Hair follicular keratinocyte (primary cell): Measurements from ENCODE around the gene CEP170B.

DNA sequence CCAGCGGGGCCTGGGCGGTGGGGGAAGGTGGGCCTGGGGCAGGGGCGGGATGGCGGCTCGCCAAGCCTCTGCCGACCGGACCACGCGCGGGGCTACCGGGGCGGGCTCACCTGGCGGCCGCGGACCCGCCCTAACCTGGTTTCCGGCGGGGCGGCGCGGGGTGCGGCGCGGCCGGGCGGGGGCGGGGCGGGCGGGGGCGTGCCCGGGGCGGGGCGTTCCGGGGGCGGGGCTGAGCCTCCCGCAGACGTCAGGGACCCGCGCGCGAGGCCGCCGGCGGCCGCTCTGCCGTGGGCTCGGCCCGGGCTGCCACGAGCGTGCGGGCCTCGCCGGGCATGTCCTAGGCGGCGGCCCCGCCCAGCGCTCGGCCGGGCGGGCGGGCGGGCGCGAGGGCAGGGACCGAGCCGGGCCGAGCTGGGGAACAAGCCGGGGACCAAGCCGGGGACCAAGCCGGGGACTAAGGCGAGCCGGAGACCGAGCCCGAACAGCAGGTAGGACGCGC, at the start of gene CEP170B:
Gene CEP170B, plus strand, starts transcription at position 243 of the 499 bp plus-strand sequence.
- RAMPAGE, long total RNA, result no peak

DNA sequence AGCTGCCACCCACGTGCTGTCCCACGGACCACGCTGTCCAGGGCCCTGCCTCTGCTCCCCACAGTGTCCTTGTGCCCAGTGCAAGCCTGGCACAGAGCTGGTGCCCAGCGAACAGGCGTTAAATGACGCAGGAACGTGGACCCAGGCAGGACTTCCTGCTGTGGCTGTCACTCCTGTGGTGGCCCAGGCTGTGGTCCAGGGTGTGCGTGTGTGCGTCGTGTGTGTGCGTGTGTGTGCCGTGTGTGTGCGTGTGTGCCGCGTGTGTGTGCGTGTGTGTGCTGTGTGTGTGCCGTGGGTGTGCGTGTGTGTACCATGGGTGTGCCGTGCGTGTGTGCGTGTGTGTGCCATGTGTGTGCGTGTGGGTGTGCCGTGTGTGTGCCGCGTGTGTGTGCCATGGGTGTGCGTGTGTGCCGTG, 6.8 kb downstream of the CEP170B start:
- RAMPAGE, long total RNA, result no peak

GRCh38 chr14:104926539-104926864, 1.8 kb downstream of the PLD4 start:
- RAMPAGE, long total RNA, result no peak

DNA sequence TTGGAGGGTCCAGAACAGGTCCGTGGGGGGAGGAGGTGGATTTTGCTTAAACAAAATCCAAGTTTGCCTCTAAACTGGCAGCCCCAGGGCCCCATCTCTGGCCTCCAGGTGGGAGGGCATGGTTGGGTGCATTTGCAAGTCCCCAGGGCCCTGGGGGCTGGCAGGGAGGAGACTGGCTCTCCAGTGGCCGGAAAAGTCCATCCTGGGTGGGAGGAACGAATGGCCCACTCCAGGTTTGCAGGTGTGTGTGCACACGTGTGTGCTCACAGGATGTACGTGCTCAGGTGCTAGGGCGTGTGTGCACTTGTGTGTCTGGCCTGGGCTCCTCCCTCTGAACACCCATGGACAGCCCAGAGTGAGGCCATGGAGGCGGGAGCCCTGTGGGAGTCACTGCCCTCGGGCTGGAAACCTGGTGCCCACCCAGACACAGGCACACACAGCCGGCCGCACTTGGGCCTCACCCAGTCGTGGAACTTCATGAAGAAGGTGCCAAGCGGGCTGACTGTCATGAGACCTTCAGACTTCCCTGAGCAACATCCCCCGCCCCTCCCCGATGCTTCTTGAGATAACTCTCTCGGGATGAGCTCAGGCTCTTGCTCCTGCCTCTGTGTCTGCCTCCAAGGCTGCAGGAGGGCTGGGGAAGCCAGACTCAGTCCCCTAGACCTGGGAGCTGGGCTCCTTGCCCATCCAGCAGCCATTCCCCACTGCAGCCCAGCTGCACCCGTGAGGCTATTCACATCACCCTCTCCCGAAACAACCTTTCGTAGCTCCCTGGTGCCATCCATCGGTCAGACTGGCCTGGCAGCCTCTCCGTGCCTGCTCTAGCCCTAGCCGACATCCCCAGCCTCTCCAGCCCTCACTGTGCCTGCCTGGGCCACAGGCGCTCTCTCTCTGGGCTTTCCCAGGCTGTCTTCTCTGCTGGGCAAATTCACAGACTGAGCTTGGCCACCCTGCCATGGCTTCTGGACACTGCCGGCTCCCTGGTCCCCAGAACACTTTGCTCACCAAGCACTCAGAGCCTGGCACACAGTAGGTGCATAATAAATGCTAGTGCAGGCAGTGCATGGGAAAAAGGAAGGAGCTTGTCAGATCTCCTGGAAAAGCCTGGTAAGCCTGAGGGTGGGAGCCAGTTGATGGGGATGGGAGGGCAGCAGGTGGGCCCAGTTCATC, 9.3 kb downstream of the AHNAK2 start:
- RAMPAGE, long total RNA, result no peak

- RAMPAGE, long total RNA, result no peak
Observed at GRCh38 chr14:104972937-104974049, 4.9 kb downstream of the AHNAK2 start.

GRCh38 chr14:104974050-104974383, 4.2 kb downstream of the AHNAK2 start:
- RAMPAGE, long total RNA, result no peak

- RAMPAGE, long total RNA, result no peak
Observed at GRCh38 chr14:104977080-104977483, 1.1 kb downstream of the AHNAK2 start.

DNA sequence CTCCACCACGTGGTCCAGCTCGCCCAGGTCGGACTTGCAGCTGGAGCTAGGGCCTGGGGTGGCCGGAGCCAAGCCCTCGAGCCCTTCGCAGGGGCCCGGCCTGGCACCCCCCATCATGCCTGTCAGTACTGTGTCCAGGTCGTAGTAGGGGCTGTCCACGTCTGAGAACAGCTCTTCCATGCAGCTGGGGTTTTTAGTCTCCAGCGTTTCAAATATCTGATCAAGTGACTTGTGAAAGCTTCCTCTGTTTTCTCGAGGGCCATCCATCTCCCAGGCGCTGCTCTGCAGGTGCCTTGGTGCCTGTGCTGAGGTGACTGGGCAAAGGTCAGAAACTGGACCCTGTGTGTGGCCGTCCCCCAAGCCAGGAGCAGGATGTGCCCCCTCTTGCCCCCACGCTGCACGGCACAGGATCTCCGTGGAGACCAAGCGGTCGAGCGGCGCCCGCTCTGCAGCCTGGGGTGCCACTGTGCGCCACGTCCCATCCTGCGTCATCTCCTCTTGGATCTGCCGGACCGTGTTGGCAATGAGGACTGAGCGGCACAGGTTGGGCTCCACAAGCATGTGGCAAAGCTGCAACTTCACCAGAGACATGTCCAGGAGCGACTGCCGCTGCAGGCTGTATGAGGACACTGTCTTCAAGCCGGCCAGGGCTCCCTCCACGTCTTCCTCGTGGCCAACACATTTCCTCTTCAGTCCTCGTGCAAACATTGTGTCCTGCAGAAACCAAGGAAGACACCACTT, 9.5 kb downstream of the CDCA4 start:
- RAMPAGE, long total RNA, result no peak

DNA sequence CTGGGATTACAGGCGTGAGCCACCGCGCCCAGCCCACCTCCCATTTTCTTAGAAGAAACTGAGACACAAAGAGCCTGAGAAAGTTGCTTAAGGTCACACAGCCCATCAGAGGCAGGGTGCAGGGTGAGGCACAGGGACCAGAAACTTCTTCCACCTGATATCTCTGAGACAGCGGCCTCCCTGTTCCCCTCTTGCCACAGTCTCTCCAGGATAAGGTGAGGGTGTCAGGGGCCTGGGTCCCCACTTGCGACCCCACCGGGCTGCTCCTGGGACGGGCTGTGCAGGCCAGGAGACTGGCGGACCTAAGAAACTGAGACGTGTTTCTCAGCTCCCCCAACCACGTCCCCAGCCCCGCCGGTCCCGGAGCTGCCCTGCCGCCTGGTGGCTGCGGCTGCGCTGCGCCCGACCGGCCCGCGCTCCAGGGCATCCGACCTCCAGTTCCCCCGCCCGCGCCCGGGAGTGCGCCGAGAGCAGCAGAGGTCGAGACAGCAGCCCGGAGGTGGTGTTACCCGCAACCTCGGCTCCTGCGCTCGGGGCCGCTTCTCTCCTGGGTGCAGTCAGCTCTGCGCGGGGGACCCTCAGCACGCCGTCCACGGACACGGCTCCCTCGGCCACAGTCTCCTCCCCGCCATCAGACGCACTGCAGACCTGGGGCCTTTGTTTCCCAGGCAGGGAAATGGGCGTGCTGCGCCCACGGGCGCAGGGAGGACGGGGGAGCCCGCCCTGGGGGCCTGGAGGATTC, 21.5 kb upstream of the GPR132 start:
- RAMPAGE, long total RNA, result no peak

DNA sequence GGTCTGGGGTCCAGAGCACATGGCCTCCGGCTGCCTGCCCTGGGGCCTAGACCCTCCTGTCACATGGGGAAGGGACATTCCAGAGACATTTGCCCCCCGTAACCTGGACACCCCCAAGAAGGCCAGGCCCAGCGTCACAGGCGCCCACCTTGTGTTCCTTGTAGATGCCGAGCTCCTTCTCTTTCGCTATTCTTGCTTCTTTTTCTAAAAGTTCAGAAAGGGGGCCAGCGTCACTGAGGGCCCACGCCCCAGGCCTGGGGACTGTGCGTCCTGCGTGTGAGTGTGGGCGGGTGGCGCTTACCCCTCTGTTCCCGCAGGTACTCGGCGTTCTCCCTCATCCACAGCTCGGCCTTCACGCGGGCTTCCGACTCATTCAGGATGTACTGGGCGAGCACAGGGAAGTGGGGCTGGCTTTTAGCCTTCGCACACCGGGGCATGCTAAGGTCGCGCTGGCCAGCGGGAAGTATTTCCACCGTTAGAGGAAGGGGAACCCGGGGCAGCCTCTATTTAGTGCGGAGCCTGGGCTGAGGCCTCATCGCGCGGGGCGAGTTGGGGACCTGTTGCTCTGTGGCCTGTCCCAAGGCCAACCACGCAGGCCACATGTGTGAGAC, 29.4 kb upstream of the BTBD6 start:
- RAMPAGE, long total RNA, result no peak

GRCh38 chr14:105257465-105257946, 9.2 kb downstream of the BTBD6 start:
- RAMPAGE, long total RNA, result no peak

DNA sequence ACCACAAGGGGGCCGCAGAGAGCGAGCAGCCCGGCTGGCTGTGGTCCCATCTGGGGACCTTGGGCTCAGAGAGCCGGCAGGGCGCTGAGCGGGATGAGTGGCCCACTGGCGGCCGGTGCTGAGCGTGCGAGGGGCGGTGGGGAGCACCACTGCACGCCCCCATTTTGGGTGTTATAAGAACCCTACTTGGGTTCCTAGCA, 25.9 kb upstream of the CRIP2 start:
- RAMPAGE, long total RNA, result no peak

GRCh38 chr14:105466339-105467046, 8.1 kb upstream of the CRIP2 start:
- RAMPAGE, long total RNA, result no peak

- RAMPAGE, long total RNA, result no peak
Observed at GRCh38 chr14:105468605-105469453, 5.8 kb upstream of the CRIP2 start.

DNA sequence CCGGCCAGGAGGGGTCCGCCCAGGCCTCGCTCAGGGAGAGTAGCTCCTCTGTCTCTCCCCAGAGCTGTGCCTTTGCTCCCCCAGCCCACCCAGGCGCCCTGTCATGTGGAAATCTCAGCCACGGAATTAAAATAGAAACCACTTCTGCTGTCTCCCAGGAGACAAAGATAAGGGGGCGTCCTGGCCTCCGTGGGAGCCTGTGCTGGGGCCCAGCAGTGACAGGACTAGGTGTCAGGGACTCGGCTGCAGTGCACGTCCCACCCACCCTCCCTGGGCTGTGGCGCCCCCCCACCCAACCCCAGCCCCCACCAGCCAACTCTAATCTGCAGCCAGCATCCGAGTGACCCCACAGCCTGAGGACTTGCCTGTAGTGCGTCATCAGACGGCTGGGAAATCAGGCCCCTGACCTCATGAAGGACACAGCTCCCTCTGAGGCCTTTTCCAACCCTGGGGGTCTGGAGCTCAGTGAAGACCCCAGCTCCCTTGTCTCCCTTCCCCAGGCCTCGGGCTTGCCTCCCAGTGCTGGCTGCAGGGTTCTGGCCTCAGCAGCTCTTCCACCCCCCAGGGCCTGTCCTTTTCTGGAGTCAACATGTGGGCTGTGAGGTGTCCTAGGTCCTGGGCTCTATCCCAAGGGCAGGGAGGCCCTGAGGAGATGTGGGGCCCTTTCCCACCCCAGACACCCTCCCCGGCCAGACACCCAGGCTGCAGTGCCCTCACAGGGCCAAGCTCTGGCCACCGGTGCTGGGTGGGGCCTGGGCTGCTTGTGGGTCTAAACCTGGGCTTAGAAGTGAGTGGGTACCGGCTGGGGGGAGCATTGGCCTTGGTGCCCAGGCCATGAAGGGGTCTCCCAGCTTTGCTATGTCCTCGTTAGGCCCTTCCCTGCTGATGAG, 3.0 kb upstream of the CRIP2 start:
- RAMPAGE, long total RNA, result no peak

DNA sequence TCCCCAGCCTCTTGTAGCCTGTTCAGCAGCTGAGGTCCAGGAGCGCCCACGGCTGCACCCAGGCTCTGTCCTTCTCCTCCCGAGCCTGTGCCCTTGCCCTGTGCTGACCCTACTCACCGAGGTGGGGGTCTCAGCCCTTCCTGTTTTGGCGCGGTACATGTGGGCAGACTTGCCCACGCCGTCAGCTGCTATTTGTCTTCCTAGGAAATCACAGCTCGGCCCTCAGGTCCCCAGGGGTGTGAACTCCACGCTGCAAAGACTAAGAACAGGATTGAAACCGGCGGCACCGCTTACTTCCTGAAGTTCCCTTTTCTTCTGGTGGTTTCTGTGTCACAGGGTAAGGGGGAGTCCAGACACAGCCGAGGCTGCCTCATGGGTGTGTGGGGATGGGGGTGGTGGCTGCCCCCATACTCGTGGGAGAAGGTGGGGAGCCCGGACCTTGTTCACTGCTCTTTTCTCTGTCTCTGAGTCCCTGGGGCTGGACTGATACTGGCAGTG, 121.9 kb downstream of the TMEM121 start:
- RAMPAGE, long total RNA, result no peak

- RAMPAGE, long total RNA, result no peak
Observed at GRCh38 chr14:105691238-105691796, 164.9 kb downstream of the TMEM121 start.

DNA sequence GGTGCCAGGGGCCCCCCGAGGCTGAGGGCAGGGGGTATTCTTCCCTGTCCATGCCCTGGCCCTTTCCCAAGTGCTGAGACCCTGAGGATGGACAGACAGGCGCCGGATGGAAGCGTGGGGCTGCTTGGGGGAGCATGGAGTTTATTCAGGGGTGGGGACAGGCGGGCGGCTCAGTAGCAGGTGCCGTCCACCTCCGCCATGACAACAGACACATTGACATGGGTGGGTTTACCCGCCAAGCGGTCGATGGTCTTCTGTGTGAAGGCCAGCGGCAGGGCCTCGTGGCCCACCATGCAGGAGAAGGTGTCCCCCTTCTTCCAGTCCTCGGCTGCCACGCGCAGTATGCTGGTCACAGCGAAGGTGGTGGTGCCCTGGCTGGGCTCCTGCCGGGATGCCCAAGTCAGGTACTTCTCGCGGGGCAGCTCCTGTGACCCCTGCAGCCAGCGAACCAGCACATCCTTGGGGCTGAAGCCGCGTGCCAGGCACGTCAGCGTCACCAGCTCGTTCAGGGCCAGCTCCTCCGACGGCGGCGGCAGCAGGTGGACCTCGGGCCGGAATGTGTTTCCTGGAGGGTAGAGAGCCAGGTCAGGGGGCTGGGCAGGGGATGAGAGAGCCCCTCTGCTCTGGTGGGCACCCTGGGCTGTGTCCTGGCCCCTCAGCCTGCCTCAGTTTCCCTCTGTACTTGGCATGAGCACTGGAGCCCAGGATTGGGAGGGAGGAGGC, 180.8 kb downstream of the TMEM121 start:
- RAMPAGE, long total RNA, result no peak

DNA sequence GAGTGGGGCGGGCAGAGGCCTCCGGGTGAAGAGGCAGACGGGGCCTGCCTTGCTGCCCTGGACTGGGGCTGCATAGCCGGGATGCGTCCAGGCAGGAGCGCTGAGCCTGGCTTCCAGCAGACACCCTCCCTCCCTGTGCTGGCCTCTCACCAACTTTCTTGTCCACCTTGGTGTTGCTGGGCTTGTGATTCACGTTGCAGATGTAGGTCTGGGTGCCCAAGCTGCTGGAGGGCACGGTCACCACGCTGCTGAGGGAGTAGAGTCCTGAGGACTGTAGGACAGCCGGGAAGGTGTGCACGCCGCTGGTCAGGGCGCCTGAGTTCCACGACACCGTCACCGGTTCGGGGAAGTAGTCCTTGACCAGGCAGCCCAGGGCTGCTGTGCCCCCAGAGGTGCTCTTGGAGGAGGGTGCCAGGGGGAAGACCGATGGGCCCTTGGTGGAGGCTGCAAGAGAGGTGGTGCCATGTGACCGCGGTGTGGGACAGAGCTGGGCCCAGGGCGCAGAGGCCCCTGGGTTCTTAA, 216.3 kb downstream of the TMEM121 start:
- RAMPAGE, long total RNA, result no peak

GRCh38 chr14:105880724-105881141, 354.4 kb downstream of the TMEM121 start:
- RAMPAGE, long total RNA, result no peak